LHCN-M2 (cell line): ENCODE measurements around the genes SCEL and OBI1.

GRCh38 chr13:77163960-77164478, 137.1 kb upstream of the FBXL3 start:
- RAMPAGE, long total RNA: no peak

DNA sequence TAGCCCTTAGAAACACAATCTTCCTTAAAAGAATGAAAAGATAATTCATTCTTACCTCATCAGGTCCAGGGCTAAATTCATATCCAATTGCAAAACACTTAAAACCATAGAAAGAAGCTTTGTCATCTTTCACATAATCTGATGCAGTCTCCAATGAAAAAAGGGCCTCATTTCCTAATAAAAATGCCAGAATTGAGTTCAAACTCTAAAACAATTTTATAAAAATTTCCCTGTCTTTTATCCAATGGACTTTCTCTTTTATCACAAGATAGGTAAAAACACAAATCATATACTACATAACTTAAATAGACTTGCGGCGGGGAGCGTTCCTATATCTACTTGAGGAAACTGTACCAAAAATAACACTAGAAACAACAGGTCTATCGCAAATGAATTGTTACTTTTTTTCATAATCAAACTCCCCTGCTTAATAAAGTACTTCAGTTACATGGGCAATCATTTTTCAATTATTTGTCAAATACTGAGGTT, 138.3 kb upstream of the FBXL3 start:
- RAMPAGE, long total RNA: no peak

- RAMPAGE, long total RNA: no peak
Measured at GRCh38 chr13:77257645-77258192, 69.2 kb downstream of the MYCBP2 start.

GRCh38 chr13:77535488-77535878, at the start of gene SCEL:
TSS of gene SCEL (plus strand) at chr13:77535706.
- RAMPAGE, long total RNA: no peak

DNA sequence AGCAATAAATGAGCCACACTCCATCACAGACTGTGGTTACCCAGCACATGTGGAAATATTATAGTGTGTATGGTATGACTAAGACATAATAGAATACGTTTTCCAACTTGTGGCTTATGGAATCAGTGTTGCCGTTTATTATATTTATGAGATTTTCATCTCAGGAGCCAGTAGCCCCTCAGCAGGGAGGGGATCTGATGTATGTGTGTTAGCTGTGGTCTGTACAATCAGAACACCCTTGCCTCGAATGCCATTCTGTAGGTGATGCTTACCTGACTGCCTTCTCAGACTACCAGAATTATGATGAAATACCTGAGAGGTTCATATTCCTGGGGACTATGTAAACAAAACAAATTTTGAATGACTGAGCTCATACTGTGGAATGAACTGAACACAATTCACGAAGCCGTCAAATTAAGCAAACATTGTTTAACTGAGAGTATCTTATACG, 1.9 kb downstream of the SCEL start:
- RAMPAGE, long total RNA: no peak

DNA sequence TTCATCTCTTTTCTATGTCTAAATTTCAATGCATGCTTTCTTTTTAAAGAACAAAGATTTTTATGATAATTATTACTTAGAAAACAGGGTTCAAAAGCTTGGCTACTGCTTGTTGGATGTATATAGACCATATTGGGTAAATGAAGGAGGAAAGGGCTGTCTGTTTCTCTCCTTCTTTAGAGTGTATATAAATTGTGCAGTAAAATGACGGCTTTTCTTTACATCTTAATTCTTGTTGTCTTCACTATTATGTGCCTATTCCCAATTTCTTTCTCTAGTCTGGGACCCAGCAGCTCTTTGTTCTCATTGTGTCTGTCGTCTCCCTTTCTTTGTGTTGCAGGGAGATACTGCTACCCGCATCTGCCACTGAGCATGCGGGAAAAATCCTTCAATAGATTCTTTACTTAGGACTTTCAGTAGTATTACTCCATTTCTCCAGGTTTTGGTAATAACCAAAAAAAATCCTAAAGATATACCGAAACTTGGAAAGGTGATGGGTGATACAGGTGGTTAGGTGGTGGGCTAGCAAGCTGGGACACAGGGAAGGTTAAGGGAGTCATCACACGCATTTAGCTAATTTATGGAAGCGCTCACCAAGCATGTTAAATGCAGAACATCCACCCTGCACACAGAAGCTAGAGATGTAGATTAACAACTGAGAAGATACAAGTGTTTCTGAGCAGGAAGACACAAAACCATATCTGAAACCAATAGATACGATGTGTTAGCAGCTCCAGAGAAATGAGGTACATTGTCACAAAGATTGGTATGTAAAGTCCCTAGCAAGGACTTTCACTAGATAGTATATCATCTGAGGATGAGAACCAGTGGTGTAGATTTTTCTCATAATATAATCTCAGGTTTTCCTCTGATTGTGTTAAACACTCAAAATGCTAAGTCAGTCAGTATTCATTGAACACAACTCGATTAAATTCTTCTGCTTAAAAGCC, 1.5 kb upstream of the SLAIN1 start:
- RAMPAGE, long total RNA: no peak

- RAMPAGE, long total RNA: no peak
Measured at GRCh38 chr13:77746279-77746725, 48.8 kb downstream of the SLAIN1 start.

DNA sequence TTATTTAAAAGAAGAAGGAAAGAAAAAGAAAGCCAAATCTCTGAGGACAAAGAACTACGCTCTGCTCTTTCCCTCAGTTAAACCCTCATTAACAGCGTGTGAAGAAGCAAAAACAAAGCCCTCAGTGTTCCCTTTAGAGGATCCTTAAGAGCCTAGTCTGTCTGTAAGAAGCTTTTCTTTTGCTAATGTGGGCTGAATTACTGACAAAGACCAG, 65.0 kb downstream of the EDNRB start:
- RAMPAGE, long total RNA: no peak

DNA sequence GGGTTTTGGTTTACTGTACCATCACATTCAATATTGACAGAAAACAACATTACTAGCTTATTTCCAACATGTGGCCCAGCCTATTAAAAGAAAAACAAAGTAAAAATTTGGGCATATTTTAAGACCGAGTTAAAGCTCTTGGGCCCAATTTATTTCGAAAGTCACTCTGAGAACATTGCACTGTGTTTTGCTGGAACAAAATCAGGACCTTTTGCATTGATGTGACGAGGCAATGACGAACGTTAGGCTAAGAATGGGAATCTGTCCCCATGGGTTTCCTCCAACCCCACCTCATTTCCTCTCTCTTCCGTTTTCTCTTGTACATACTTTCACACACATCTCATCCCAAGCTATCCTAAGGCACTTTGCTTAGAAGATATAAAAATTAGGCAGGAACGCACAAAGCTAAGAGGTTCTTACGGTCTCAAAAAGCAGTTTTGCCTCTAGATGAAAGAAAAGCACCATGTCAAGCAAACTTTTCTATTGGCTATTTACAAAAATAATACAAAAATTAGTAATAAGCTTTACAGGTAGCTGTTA, 22.1 kb downstream of the EDNRB start:
- RAMPAGE, long total RNA: no peak

DNA sequence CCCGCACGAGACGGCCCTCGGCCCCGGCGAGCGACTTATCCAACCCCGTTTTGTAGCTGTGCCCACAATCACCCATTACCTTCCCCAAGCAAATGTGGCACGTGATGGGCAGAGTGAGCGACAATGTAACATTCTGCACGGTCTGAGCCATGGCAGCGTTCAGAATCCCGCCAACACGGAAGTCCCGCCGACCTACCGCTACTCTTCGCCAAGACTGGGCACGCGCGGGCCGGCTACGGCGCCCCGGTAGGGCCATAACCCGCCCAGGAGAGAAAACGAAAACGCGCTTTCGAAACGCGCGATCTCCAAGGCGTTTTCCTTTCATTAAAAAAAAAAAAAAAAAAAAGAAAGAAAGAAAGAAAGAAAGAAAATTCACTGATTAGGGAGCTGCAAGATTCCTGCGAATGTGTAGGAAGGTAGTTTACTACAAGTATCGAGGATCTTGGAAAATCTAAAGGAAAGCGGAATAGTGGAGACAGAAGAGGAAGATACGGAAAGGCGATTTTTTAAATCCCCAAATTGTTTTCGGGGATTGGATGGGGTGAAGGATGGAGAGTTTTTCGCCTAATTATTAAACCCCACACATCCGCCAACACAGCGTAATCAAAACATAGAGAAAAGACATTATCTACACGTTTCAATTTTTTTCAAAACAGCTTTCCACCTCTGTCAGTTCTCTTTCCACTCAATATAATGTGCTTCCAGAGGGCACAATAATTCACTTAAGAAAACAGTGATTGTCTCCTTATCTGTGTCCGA, at the start of gene OBI1:
OBI1 (minus strand) TSS at position 186 of the 759 bp plus-strand sequence.
- RAMPAGE, long total RNA: no peak

- RAMPAGE, long total RNA: no peak
Measured at GRCh38 chr13:78660026-78660986, 1.4 kb upstream of the OBI1 start.

DNA sequence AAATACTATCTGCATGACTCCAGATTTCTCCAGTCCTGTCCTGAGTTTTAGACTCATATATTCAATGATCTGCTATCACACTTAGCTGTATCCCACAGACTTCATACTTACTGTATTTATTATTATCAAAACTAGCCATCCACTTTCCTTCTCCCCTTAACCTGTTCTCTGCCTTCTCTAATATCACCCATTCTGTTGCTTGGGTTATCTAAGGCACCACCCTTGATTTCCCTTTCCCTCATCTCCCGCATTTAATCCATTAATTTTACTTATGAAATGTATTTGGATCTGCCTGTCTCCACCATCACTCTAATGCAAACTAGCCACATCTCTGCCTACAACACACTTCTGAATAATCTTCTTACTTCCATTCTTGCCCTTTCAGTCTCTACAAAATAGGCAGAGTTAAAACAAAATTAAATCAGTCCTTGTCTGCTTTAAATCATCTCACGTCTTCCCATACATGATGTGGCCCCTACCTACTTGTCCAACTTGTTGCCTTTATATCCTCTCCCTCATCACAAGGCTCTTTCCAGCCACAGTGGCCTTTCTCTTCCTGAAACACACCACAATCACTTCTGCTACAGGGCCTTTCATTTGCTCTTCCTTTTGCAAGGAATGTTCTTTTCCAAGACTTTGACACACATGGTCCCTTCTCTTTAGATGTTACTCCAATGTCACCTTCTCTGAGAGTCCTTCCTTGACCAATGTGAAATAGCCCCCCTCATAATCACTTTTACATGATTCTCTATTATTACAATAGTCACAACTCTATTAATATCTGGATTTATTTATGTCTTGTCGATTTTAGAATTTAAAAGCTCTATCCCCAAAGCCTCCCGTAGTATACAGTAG, 1.8 kb downstream of the RBM26 start:
- RAMPAGE, long total RNA: no peak

- RAMPAGE, long total RNA: no peak
Measured at GRCh38 chr13:79406602-79407059, 576 bp upstream of the RBM26 start.

DNA sequence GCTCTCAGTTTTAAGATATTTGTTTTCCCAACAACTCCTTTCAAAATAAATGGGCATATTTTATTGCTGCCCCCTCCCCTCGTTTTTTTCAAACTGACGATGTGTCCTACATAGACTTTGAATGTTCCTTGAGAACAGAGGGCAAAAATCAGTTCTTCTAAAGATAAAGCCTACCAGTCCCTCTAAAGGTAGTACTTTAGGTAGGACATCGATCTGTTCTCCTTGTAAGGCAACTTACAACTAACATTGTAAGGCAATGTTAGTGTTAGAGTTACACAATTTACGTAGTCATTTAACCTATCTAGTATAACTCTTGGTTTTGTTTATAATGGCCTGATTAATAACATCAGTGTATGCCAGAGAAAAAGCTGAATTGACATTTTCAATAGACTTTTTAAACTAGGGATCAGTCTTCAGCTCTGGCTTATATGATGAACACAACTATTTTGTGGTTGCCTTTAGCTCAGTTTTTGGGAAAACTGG, 2.1 kb downstream of the NDFIP2 start:
- RAMPAGE, long total RNA: no peak

GRCh38 chr13:79988989-79989590, 351.8 kb downstream of the SPRY2 start:
- RAMPAGE, long total RNA: no peak

GRCh38 chr13:80010188-80010818, 330.6 kb downstream of the SPRY2 start:
- RAMPAGE, long total RNA: no peak

GRCh38 chr13:80303479-80303967, 37.4 kb downstream of the SPRY2 start:
- RAMPAGE, long total RNA: no peak

DNA sequence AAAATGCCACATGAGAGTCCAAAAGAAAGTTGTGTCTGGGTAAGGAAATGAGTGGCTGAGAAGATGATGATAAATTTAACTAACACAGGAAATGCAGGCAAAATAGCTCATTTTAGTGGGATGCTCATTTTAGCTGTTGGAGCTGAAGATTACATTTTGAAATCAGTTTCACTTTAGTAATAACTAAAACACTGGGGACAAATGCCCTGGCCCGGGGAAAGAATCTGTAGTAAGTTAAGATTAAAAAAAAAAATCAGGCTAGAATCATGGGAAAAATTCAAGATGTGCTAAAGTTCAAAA, 35.1 kb downstream of the SPRY2 start:
- RAMPAGE, long total RNA: no peak

- RAMPAGE, long total RNA: no peak
Measured at GRCh38 chr13:80337519-80338094, 3.3 kb downstream of the SPRY2 start.

DNA sequence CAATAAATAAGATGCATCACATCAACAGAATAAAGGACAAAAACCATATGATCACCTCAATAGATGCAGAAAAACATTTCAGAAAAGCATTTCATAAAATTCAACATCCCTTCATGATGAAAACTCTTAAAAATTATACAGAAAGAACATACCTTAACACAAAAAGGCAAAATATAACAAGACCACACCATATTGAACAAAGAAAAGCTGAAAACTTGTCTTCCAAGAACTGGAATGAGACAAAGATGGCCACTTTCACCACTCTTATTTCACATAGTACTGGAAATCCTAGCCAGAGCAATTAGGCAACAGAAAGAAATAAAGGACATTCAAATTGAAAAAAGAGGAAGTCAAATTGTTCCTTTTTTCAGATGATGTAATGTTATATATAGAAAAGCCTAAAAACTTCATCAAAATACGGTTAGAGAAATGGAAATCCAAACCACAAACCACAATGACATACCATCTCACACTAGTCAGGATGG, 113.1 kb upstream of the SPRY2 start:
- RAMPAGE, long total RNA: no peak